Measurements from ENCODE around the gene ZFAND2A.

- PRO-cap, 2 experiments: no peak in any of the 2 experiments
These were observed 27.4 kb downstream of the ADAP1 start for GRCh38 chr7:926845-927771.

GRCh38 chr7:1045398-1046261 is 1.3 kb downstream of the GPR146 start:
- PRO-cap, 2 experiments: no peak in any of the 2 experiments

GRCh38 chr7:1053906-1054846 is 9.8 kb downstream of the GPR146 start:
- PRO-cap, 2 experiments: no peak in any of the 2 experiments

DNA sequence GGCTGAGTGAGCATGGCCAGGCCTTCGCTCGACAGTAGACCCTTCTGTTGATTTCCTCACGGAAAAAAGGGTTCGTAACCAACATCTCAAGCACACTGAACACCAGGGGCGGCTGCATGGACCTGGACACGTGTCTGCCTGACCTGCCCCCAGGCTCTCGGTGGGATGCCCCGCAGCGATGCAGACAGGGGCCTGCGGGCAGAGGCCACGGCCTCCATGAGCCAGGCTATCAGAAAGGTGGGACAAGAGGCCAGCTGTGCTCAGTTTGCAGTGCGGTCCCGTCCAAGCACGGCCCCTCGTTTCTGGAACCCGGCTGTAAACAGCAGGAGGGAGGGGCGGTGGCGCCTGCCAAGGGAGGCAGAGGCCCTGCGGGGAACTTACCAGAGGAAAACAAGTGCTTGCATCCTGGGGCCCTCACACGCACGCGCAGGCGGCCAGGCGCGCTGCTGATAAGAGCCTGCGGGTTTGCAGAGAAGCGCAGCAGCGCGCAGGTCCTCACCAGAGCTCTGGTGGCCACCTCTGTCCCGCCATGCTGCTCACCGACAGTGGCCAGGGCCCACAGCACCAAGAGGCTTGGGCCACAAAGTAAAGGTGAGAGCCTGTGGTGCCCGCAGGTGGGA is 10.7 kb downstream of the GPR146 start:
- PRO-cap, 2 experiments: peak in 1 of 2 experiments; most common plus-strand start position 478 of the sequence (in 1)

- PRO-cap, 2 experiments: no peak in any of the 2 experiments
These were observed 15.5 kb downstream of the GPER1 start for GRCh38 chr7:1103399-1103761.

- PRO-cap, 2 experiments: peak in 1 of 2 experiments; most common plus-strand start chr7:1158785 (in 1)
These were observed 1.2 kb downstream of the ZFAND2A start for GRCh38 chr7:1158578-1159351.

GRCh38 chr7:1159877-1161226 is at the start of gene ZFAND2A:
Gene ZFAND2A (minus strand): TSS chr7:1160196.
- PRO-cap, 2 experiments: peak in 2 of 2 experiments; most common plus-strand start chr7:1160467 (in 2); most common minus-strand start chr7:1160132 (in 1)

DNA sequence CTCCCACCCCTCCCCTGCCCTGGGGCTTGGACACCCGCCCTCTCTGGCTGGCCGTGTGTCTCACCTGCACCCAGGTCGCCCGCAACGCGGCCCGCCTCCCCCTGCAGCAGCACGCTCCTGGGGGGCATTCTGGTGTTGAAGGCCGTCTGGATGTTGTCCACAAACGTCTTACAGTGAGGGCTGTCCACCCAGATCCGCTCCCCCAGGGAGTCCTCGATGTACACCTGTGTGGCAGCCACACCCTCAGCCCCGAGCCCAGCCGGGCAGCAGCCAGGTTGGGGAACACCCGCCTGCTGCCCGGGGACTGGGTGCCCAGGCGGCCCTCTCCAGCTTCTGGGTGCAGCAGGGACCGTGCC is 4.8 kb downstream of the INTS1 start:
- PRO-cap, 2 experiments: no peak in any of the 2 experiments

DNA sequence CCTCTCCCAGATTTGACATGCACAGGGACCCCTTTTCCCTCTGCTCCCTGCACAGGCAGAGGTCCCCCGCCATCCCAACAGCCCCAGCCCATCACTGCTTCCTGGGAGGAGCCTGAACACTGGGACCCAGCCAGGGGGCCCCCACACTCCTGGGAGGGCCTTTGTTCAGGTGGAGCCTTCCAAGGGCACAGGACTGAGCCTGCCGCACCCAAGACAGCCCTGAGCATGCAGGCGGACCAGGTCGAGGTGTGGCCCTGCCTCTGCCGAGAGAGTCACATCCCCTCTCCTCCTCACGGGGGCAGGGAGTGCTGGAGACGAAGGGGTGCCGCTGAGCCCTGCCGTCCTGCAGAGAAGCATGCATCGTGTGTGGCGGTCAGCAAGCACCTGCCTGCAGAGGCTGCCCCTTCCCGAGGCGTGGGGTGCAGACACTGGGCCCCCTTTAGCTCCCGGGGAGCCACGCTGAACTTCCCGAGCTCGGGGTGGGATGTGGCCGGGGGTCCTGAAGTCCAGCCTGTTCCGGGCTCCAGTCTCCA is 7.3 kb upstream of the MAFK start:
- PRO-cap, 2 experiments: no peak in any of the 2 experiments

DNA sequence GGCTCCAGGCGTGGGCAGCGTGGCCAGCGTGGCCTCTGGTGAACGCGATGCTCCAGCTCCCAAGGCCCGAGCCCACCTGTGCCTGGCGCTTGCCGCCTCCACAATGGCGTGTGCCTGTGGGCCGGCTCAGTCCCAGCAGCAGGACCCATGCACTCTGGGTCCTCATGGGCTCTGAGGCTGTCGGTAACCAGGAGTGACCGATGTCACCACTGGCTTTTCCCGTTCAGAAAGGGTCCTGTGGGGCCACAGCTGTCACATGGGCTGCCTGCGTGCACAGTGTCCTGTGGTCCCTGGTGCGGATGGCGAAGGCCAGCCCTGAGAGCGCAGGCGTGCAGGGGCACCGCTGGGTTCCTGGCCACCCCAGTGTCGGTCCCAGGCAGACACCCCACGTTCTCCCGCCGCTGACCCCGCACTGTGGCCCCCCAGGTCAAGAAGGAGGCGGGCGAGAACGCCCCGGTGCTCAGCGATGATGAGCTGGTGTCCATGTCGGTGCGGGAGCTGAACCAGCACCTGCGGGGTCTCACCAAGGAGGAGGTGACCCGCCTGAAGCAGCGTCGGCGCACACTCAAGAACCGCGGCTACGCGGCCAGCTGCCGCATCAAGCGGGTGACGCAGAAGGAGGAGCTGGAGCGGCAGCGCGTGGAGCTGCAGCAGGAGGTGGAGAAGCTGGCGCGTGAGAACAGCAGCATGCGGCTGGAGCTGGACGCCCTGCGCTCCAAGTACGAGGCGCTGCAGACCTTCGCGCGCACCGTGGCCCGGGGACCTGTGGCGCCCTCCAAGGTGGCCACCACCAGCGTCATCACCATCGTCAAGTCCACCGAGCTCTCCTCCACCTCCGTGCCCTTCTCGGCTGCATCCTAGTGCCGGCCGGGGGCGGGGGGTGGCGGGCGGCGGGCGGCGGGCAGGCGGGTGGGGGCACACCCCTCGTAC is 9.3 kb downstream of the MAFK start:
- PRO-cap, 2 experiments: no peak in any of the 2 experiments

DNA sequence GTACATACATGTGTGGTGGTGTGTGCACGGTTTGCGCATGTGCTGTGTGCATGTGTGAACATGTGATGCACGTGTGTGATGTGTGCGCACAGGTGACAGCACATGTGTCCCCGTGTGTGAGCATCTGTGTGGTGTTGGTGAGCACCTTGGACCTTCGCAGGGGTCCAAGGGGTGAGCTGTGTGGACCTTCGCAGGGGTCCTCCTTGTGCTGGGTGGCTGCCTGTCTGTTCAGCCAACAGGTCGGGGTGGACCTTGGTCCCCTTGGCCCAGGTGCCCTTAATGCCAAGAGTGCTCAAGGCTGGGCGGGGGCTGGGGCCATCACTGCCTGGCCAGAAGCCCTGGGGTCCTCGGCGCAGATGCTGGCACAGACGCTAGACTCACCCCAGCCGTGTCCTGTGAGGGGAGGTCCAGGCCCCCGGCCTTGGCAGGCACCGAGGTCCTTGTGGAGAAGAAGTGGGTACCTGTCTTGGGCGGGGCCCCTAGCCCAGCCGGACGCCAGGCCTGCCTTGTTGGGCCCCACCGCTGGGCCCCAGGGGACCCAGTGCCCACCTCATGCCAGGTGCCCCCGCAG is 6.8 kb downstream of the TMEM184A start:
- PRO-cap, 2 experiments: no peak in any of the 2 experiments

GRCh38 chr7:1648120-1648962 is 21.7 kb upstream of the ELFN1 start:
- PRO-cap, 2 experiments: no peak in any of the 2 experiments

DNA sequence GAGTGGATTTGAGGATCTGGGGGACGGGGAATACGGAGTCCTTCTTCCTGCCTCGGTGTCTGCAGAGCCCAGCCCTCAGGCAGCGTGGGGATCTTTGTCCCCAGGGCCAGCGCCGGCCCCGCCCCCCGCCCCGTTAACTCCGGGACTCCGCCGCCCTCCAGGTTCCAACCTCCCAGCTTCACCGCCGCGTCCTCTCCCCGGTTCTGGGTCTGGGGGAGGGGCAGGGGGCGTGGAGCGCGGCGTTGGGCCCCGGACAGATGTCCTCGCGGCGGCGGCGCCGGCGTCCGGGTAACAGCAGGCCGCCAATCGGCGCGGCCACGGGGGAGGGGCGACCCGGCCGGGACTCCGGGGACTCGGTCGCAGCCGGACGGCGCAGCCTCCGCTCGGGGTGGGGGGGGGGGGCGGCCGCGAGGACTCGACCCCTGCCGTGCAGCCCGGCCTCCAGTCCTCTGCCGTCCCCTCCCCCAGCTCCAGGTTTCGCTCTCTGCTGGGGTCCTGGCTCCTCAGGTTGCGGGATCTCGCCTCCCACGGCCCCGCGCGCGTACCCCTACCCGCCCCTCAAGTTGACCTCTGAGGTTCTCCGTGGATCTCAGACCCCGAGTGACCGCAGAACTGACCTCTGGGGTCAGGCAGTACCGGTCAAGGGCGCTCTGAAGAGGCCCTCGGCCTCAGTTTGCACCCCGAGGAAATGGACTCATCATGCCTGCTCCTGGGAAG is 2.3 kb upstream of the ELFN1 start:
- PRO-cap, 2 experiments: peak in 1 of 2 experiments; most common plus-strand start position 340 of the sequence (in 1); most common minus-strand start position 63 of the sequence (in 1)

GRCh38 chr7:1668561-1669045 is 1.5 kb upstream of the ELFN1 start:
- PRO-cap, 2 experiments: peak in 1 of 2 experiments; most common plus-strand start chr7:1668726 (in 1); most common minus-strand start chr7:1668692 (in 1)

DNA sequence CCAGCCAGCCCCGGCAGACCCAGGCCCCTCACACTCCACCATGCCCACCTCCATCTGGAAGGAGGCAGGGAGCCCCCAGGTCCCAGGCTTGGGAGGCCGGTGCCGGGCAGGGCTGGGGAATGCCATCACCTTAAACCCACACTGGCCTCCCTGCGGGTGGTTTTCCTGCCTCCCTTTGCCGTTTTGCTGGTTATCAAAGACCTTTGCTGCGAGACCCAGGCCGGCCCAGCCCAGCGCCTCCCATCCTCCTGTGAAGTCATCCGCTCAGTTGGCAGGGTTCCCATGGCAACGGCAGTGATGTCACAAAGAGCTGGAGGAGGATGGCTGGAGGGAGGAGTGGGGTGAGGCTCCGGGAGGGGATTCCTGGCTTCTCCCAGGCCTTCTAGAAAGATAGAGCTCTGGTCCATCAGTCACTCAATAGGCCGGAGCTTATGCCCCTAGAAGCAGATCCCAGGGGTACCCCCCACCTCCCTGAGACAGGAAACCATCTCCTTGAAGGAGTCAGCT is 24.1 kb downstream of the ELFN1 start:
- PRO-cap, 2 experiments: no peak in any of the 2 experiments

DNA sequence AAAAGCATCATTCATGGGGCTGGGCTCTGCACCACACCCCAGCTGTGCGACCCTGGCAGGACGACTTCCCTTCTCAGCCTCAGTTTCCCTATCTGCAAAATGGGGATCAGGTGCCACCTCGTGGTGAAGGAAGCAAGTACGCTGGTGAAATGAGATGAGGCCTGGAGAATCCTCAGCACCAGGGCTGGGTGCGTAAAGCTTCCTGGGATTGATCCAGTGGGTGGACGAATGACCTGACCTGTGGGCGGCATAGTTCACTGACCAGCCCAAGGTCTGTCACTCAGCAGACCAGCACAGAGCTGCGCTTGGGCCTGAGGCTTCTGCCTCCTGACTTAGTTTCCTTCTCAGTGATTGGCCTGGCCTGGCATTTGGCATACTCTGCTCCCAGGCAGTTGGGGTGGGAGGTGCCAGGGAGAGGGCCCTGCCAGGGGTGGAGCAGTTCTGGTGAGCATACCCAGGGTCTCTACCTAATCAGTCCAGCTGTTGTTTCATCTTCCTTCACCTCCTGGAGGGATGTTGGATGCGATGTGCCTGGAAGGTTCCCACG is 38.1 kb downstream of the ELFN1 start:
- PRO-cap, 2 experiments: no peak in any of the 2 experiments

DNA sequence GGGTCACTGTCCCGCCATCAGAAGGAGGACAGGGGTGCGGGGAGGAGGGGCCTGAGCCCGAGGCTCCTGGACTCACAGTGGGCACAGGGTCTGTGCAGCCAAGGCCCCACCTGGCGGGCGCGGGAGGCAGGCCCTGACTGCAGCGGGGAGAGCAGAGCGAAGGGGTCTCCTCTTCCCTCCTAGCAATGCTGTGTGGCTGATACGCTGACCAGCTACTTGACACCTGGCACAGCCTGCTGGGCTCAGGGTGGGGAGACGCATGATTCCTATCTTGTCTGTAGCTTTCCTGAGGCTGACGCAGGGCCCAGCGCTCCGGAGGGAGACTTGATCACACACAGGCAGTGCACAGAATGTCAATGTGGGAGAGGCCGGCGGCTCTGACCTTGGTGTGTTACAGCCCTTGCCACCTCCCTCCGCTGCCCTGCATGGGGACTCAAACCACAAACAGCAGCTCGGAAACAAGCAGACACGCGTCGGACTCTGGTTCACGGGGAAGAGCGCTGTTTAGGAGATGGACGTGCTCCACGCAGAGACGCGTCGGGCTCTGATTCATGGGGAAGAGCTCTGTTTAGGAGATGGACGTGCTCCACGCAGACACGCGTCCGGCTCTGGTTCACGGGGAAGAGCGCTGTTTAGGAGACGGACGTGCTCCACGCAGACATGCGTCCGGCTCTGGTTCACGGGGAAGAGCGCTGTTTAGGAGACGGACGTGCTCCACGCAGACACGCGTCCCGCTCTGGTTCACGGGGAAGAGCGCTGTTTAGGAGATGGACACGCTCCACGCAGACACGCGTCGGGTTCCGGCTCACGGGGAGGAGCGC is 175.1 kb downstream of the ELFN1 start:
- PRO-cap, 2 experiments: no peak in any of the 2 experiments

DNA sequence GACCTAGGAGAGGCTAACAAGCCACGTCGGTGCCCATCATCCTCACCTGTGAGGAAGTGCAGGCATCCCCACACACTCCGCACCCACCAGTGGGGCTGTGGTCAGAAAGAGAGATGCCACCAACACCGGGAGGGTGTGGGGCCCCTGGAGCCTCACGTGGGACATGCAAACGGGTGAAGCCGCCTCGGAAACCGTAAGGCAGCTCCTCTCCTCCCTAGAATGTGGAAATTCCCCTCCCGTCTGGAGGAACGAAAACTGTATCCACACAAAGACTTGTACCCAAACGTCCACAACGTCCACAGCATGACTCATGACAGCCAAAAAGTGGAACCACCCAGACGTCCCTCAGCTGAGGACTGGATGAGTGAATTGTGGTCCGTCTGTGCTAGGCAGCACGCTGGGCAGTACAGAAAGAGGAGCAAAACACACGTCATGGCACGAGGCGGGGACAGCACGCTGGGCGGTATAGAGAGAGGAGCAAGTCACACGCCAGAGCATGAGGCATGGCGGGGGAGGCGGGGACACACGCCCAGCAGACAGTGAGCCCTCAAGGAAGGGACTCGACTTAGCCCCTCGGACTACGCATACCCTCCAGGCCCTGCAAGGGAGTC is 246.1 kb downstream of the ELFN1 start:
- PRO-cap, 2 experiments: peak in 1 of 2 experiments; most common plus-strand start position 497 of the sequence (in 1); most common minus-strand start position 221 of the sequence (in 1)

GRCh38 chr7:1928951-1929389 is 258.9 kb downstream of the ELFN1 start:
- PRO-cap, 2 experiments: no peak in any of the 2 experiments

- PRO-cap, 2 experiments: no peak in any of the 2 experiments
These were observed 273.2 kb downstream of the ELFN1 start for GRCh38 chr7:1943190-1943704.